Mesenteric fat pad (tissue), 1 donor: ENCODE data around the genes TMED10 and GPATCH2L.

- PRO-cap: no peak
Measured at GRCh38 chr14:74809431-74809795, 46.3 kb downstream of the YLPM1 start.

GRCh38 chr14:74843677-74843896, 32.4 kb downstream of the PROX2 start:
- PRO-cap: no peak

GRCh38 chr14:74898468-74898899, 16.8 kb downstream of the DLST start:
- PRO-cap: no peak

- PRO-cap: no peak
Measured at GRCh38 chr14:74934695-74935244, 11.7 kb upstream of the RPS6KL1 start.

GRCh38 chr14:74941545-74942096, 13.8 kb downstream of the PGF start:
- PRO-cap: bidirectional peak, plus-strand start at chr14:74942016, minus-strand start at chr14:74941772

DNA sequence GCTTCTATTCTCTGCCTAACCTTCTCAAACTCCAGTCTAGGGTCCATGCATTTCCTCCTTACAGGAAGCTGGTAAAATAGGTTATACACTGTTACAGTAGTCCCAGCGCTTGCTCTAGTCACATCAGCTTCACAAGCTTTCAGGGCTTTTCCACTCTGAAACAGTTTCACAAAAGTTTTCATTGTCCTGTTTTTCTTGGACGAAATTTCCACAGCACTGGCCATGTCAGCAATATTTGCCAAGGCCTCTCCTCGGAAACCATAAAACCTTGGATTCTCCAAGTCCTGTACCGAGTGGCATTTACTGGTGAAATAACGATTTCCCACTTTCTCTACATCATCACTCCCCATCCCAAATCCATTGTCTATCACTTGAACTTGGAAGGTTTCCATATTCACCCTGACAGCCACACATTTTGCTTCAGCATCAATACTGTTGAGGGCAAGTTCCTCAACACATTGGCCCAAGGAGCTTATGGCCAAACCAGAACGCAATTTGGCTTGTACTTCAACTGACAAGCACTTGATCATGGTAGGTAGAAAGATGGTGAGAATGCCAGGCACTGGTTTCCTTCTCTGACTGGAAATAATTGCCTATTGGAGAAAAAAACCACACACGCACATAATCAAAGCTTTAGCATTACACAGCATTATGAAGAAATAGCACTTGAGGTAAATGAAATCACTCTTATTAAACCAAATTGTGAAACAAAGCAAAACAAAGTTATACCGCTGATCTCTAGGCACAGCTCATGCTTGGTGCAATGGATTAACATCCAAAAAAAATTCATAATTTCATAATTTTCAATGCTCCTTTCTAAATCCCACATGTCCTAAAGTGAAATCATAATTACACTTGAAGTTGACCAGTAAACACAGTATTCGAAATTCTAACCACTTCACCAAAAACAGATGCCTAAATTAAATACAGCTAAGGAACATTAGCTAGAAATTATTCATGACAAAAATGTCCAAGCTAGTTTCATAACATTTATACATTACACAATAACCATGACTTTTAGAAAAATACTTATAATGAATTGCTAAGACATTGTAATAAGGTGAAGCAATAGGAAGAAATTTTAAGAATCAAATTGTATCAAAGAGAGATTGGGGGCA, 1.8 kb downstream of the MLH3 start:
- PRO-cap: no peak

DNA sequence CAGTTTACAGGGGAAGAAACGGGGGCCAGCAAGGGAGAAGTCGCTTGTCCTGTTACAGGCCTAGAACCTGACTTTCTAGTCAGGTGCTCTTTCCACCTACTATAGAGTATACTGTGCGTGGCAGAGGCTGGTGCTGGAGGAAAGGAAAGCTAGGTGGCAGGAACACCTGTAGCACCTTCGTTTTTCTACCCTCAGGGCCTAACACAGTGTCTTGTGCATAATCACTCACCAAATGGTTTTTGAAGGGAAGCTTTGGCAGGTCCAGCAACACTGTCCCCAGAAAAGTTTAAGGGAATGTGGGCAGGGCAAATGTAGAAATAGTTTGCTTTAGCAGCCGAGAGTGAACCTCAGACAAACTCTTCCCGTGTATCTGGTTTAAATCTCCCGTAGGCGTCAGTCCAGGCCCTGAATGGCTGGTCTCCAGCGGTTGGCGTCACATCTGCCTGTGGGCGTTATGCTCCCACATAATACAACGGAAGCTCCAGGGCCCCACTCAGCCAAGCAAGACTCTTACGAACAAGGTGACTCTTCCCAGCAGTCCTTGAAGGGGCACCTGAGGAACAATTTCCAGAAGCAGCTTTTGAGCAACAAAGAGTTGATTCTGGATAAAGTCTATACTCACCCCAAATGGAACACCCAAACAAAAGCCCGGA, 850 bp downstream of the ZC2HC1C start:
- PRO-cap: no peak

- PRO-cap: no peak
Measured at GRCh38 chr14:75070818-75071399, 1.5 kb downstream of the ZC2HC1C start.

- PRO-cap: unidirectional peak, minus-strand start at chr14:75176612
Measured at GRCh38 chr14:75175844-75176742, at the start of gene TMED10. Gene TMED10 (minus strand): TSS chr14:75176612.

GRCh38 chr14:75279762-75280234, 1.2 kb downstream of the FOS start:
- PRO-cap: no peak

DNA sequence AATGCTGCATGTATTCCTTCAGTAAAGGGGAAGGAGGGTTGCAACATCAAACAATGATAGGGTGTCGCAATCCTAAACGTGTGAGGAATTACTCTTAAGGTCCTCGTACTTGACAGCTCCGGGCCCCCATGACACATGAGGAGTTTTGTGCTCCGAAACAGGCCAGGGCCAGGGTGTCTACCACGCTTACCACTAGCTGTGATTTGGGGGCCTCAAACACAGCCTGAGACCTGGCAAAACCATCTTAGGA, 20.4 kb downstream of the FOS start:
- PRO-cap: no peak

DNA sequence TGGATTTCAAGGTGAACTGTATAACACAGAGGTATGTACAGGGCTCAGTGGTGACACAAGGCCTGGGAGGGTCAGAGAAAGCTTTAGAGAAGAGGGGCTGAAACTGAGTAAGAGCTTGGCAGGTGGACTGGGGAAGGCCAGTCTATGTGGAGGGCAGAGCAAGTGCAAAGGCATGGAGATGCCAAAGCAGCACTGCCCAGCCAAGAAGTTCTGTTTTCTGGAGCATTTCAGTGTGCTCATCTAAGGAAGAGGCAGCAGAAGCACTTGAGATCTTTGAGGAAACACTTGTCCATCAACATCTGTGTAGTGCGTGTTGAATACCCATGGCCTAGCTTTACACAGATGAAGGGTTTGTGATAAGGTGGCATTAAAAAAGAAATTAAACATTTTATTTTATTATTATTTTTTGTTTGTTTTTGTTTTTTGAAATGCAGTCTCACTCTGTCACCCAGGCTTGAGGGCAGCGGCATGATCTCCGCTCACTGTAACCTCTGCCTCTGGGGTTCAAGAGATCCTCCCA, 52.9 kb downstream of the FOS start:
- PRO-cap: no peak

GRCh38 chr14:75811985-75812627, 151.1 kb downstream of the TTLL5 start:
- PRO-cap: no peak

DNA sequence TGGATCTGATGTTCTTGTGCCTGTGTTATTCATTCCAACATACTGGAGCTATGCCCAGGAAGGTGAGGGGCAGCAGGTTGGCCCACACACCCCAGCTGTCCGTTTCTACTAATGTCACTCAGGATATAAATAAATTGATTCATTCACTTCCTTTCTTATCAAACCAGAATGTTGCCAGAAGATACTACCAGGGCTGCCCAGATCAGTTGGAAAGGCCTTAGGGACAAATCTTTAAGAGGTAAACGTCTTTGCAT, 40.6 kb downstream of the TGFB3 start:
- PRO-cap: no peak

DNA sequence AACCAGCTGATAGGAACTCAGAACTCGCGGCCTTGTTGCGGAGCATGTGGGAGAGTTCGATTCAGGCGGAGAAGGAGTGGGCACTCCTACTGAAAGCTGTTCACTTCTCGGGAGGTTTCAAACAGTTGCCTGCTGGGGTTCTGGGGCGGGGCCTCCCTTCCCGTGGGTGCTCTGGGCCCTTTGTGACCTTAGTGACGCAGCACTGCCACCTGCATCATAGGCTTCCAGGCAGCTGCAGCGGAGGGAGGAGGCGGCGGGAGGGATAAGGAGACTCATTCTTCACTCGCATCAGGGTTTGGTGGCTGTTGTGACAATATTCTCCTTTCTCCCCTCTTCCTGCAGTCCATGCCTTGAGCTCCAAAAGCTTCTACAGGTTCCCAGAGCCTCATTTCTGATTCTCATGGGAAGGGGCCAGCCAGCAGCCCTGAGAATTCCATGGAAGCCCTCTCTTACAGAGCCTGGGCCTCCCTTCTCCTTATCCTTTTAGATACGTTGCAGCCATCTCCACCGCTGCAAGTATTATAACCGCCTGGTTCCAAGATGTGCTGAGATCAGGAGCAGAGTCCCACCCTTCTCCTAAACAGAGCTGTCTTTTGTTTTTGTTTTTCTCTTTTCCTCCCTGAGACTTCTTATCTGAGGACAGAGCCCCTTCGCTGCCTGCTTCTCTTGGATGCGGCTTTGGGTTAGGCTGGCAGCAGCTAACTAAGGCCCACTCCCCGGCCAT, 67.8 kb upstream of the GPATCH2L start:
- PRO-cap: no peak

DNA sequence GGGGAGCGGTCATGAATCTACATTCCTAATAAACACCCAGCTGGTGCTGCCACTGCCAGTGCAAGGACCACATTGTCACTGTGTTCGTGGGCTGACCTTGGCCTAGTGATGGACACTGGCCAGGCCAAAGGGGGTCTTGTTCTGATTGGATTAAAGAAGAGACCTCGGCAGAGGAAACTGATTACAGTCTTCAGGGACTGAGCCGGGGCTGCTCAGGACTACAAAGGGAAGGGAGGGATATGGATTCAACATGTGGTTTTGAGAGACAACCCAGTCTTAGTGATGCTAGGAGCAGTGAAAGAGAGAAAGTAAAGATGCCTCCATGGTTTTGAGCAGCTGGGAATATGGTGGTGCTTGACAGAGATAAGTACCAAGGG, 55.0 kb upstream of the GPATCH2L start:
- PRO-cap: no peak

DNA sequence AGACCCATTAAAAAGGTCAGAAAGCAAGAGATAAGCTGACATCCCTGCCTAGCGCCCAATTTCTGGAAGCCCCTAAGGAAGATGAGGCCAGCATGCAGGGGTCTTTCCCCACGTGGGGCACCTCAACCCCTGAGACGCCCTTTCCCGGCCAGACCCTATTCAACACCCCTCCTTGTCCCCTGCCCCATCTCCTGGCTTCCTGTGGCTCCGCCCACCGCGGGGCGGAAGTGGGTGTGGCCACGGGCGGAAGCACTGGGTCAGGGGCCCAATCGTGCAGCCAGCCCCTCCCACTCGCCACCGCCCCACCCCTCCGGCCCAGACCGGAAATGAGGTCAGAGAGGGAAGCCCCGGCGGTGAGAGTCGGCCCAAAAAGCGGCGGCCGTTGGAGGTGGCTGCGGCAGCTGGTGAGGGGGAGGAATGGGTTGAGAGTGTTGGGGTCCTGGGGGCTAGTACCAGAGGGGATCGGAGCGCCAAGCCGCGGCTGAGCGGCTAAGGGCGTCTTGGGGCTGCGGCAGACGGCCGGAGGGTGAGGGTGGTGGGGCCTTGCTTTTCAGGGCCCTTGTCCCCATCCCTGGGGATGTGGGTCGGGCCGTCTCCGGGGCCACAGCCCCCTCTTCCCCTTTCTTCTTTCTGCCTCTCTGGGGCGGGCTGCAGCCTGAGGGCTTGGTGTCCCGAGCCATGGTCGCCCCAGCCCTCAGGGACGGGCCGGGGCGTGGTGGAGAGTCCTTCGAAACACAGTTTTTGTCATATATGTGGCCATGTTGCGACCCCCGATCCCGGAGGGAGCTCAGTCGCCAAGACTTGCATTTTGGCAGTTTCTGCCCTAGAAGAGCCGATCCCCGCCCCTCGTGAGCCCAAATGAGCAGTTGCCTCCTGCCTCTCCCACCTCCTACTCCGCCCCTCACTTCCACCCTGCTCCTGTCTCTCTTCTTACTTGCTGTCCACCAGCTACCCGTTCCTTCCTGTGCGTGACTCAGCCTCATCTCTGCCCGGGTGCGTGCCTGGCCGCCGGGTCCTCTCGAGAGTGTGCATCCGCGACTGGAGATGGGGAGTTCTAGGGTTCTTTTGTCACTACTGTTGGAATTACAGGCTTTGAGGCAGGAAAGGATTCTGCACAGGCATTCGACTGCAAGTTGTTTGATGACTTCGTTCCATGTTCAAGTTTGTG, at the start of gene GPATCH2L:
Gene GPATCH2L, plus strand, starts transcription at position 335 of the 1,168 bp plus-strand sequence.
- PRO-cap: bidirectional peak, plus-strand start at position 356 of the sequence, minus-strand start at position 215 of the sequence; unidirectional peak, minus-strand start at position 896 of the sequence

- PRO-cap: no peak
Measured at GRCh38 chr14:76267732-76268109, 108.2 kb upstream of the ESRRB start.

DNA sequence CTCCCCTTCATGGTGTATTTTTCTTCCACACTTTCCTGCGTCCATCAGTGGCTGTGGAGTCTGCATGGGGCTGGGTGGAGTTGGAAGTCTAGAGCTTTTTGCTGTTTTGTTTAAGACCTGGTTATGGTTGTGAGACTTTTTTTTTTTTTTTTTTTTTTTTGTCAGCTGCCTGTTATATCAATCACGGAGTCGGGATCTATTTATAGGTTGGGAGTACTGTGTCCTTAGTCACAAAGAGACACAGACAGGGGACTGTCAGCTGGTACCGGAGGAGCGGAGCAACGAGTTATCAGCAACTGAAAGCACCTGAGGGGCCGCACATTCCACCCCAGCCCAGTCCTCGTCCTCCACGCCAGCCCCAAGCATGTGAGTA, 65.4 kb upstream of the ESRRB start:
- PRO-cap: no peak

DNA sequence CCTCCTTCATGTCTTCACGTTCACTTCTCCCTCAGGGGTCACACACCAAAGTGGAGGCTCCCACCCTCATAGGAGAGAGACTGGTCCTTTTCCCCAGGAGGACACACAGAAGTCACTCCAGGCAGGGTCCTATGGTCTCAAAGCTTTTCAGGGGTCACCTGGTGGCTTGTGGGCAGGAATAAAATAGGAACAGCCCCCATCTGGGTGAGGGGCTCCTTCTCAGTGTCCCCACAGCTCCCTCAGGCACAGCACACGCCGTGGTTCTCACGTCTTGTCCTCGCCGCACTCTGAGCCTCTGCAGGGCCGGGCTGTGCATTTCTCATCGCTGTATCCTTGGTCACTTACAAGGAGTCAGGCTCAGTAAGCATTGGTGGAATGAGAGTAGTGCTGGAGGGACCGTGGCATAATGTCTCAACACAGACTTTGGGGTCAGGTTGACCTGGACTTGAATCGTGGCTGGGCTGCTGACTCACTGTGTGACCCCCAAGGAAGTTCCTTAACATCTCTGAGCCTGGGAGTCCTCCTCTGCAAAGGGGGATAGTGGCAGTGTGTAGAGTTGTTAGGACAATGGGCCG, 13.2 kb downstream of the VASH1 start:
- PRO-cap: no peak